SP-49 (cell line): ENCODE measurements around the genes TLR6 and FAM114A1.

DNA sequence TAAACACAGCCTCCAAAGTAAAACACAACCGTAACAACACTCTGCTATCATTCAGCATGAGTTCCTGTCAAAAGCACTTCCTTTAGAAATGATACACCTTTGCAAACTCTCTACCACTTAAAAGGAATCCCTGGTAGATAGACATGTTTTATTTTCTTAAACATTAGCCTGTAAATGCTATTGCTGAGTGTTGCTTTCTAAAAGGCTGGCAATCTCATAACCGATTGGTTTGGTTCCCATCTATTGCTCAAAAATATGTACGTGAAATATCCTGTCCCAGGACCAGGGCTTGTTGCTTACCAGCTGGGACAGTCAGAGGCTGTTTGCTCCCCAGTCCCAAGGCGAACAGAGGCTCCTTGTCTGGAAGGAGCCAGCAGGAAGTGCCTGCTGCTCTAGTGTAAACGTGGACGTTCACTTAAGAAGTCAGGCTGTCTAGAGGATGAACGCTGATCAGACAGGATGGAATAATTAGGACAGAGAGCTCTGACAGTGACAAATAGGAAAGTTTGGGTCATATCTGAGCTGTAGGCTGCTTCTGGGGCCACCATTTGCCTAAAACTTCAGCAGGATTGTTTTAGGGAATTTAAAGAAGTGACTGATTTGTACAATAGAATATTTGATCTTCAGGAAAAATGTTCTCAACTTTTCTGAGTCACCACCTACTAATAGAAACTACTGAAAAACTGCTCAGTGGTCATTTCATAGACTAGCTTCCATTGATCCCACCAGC lies 173.8 kb upstream of the KLF3 start:
- PRO-cap, result no peak

DNA sequence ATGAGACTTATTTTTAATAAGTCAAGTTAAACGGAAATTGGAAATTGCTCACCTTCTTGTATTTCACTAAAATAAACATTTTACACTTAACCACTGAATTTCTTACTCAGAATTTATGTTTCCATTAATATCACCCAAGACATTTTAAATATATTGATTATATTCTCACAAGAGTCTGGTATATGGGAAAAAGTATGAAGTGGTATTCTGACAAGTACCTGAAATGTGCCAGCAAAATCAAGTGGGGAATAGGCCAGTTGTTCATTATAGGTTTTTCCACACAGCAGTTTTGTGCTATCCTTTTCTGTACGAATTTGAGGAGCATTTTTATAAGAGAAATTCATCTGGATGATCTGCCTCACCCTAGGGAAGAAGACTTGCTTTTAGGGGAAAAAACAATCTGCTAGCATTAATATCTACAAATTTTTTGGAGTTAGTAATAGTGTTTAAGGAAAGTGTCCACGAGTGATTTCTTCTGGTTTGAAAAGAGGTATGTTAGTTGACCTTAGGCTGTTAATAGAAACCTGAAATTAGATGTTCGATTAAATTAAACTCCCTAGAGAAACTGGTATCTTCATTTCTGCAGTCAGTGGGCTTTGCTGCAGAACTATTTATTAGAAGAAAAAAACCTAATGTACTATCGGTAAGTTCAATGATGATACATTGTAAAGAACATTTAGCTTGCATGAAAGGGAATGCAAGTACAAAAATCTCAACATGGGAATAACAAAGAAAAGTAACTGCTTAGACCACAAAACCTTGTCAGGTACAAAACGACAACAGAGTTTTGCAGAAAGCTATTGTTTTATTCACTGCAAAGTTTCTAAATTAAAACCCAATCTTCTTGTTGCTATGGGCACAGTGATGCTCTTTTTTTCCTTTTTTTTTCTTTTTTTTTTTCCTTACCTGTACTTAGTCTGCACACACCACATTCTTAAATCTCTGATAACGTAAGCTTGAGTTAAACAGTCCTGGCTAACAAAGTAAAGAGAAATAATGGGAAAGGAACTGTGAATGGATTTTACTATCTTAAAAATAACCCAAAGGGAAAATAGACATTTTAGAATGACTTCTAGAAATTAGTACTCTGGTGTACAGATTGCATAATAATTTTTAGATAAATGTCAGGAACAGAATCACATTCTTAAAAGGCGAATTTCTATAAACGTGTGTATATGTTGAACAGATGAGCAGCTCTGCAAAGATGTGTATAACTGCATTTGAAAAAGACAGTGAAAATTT lies 1.9 kb downstream of the KLF3 start:
- PRO-cap, result no peak

GRCh38 chr4:38676079-38676702 lies 12.2 kb downstream of the KLF3 start:
- PRO-cap, result no peak

- PRO-cap, result no peak
Measured at GRCh38 chr4:38677907-38678578, 14.0 kb downstream of the KLF3 start.

GRCh38 chr4:38743772-38744365 lies 38.9 kb downstream of the TLR10 start:
- PRO-cap, result no peak

DNA sequence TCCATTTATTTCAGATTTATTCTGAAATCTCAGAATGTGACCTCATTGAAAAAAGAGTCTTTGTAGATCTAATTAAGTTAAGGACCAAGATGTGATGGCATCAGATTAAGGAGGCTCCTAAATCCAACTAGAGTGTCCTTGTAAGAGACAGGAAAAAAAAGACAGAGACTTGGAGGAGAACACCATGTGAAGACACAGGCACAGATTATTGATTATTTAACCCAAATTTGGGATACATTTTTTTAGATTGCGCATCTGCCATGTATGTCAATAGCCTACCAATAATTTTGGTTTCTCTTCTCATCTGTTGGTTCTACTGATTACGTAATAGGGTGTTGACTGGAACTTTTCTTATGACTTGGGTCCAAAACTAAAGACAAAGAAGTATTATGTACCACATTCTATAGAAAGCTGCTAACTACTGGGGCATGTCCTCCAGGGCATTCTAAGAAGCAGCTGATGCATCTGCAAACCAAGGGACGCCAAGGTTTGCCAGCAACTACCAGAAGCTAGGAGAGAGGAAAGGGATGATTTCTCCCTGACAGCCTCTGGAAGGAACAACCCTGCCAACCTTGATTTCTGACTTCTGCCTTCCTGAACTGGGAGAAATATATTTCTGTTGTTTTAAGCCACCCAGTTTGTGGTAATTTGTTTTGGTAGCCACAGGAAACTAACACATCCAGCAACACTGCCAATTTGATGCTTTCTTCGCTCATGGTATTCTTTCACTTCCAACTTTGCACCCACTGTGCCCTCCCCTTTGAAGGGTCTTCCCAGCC lies 15.7 kb upstream of the TLR1 start:
- PRO-cap, result no peak

- PRO-cap, result no peak
Measured at GRCh38 chr4:38856497-38857142, at the start of gene TLR6. TSS of gene TLR6 (minus strand) at chr4:38856817.

- PRO-cap, result no peak
Measured at GRCh38 chr4:38867281-38867898, at the start of gene FAM114A1. TSS of gene FAM114A1 (plus strand) at chr4:38867806.

DNA sequence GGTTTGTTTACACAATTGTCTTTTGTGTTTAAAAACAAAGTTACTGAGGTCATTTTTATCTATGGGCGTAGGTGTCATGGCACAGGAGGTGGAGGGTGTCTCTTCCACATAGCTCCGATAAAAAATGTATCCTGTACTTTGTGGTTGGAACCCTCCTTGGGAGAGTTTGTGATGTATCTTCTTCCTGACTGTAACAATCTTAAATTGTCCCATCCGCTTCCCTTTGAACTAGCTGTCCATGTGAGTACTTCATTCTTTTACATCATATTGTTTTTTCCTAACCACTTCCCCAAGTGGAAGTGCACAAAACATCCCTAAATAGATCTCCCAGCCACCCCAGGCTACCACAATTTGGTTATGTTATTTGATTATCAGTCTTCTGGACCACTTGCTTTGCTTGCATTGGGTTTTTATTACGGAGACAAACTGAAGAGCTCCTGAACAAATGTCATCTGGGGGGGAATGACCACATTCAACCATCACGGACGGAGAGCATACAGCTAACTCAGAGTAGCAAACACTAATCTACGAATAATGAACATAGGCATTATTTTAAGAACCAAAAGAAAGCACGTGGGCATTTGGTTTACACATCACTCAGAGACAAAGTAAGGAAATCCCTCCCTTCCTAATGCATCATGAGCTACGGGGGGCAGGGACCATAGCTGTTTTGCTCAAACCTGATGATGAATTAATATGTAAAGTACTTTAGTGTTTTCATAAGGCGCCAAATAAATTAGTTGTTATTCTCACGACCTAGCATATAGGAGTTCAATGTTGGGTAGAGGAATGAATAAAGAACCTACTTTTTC lies 11.4 kb upstream of the TMEM156 start:
- PRO-cap, result no peak

DNA sequence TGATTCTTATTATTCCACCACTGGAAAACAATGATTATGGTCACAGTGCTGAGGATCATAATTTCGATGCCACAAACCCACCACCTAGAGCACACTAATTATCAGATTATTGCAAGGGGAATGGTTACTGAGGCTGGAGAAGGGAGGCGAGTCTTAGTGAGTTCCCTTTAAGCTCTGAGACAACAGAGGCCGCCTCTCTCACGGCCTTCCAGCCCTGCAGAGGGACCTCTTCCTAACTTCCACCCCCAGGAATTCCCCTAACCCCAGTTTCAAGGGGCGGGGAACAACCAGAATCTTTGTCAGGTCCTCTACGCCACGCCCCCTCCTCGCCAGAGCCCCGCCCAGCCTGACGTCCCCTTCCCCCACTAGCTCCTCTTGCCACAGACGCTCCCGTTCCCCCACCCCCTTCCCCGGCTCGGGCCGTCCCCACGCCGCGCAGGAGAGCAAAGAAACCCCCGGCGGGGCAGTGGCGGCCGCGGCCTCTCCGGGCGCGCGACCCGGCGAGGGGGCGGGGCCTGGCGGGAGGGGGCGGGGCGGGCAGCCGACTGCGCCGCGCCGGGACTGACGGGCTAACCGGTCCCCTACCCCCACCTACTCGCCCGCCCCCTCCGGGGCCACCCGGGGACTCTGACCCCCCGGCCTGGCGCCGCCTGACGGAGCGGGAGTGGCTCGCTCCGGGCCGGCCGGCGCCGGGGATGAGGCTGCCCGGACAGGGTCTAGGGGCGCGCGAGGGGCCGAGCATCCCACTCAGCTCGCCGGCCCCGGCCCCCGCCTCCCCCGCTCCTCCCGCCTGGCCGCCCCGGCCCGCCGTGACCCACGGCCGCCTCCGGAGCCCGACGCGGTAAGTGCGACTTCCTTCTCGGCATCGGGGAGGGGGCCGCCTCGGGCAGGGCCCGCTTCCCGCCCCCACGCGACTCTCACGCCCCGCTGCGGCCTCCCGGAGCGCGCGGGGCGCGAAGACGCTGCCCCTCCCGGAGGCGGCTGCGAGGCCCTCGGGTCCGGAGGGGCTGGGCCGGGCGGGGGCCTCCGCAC lies 12.4 kb upstream of the TMEM156 start:
- PRO-cap, result bidirectional peak, plus-strand start at position 544 of the sequence, minus-strand start at position 271 of the sequence

- PRO-cap, result no peak
Measured at GRCh38 chr4:39045540-39045800, 13.3 kb upstream of the TMEM156 start.

DNA sequence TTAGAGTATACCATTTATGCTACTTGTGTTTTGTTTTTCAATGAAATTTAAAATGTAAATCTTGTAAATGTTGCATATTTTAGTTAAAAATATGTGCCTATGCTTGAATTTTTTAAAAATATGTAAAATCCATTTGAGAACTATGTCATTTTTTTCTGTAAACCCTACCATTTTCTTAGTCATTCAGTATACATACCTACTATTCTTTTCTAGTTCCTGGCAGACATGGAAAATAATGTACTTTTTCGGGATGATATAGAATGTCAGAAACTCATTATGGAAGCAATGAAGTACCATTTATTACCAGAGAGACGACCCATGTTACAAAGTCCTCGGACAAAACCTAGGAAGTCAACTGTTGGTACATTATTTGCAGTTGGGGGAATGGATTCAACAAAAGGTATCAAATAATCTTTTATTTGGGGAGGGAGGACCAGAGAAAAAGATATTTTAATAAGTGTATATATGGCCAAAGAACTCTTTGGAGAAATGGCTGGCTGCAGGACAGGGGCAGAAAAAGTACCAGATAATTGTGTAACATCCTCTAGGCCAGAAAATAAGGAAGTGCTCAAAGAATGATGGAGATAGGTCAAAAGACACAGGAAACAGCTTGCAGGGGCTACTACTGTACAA lies 34.6 kb downstream of the KLHL5 start:
- PRO-cap, result no peak

DNA sequence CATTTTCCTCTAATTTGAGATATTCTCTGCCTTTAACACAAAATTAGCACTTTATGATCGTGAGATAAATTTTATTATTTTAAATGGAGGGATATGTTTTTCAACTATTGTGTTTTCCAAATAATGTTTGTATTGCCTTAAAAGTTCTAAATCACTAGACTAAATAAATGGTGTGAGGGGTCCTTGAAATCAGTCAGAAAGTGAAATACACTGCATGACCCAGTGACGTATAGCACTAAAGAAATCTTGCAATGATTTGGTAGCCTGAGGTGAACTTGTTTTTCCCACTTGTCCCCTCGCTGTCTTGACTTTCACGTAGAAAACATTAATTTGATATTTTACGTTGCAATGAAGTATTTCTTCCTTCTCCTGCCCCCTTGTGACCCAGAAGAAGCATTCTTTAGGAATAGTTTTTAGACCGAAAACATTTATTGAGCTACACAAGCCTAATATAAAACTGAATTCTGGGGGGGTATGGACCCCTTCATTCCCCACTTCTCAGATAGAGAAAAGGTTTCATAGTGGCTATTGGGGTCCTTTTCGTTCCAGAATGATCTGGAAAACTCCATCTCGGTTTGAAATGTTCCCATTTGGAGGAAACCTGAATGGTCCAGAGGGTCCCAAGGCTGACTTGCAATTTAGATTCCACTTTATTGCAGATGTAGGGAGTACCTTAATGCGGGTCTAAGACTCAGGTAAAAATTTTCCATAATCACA lies 3.7 kb downstream of the KLB start:
- PRO-cap, result no peak

DNA sequence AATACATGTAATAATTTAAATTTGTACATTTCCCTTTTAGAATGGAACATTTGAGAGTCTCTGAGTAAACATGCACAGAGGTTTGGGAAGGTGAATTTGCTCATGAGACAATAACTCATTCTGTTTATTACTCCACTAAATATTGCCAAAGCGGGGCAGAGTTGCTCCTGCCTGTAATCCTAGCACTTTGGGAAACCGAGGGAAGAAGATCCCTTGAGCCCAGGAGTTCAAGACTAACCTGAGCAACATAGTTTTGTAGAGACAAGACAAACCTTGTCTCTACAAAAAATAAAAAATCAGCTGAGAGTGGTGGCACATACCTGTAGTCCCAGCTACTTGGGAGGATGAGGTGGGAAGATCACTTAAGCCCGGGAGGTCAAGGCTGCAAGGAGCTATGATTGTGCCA lies 6.6 kb downstream of the KLB start:
- PRO-cap, result no peak

DNA sequence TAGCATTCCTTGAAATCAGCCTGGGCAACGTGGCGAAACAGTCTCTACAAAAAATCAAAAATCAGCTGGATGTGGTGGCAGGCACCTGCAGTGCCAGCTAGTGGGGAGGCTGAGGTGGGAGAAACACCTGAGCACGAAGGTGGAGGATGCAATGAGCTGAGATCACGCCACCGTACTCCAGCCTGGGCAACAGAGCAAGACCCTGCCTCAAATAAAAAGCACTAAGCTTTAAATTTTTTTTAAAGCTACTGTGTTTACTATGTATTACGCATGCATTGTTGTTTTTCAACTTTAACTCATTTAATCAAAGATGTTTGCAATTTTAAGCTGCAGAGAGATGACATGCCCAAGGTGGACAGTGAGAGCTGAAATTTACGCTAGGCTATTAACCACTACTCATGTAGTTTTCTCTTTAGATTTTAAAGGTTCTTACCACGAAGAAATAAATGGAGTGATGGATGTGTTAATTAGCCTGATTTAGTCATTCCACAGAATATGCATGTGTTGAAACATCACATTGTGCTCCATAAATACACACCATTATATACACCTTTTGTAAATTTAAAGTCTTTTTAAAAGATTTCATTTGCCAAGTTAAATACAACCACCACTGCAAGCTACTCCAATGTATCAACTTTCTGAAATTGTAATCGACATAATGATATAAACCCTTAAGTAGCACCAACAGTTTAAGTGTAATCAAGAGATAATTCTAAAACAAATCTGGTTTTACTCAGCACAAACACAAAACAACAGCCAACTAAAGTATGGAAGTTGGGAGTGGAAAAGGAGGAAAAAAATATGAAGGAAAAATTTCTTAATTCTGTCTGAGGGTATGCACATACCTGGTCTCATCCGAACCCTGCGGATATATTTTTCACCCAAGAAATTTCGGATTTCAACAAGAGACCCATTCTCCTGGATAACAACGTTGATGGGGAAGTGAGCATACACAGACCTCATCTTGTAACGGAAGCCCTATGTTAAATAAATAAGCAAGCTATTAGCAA lies 2.9 kb downstream of the RPL9 start:
- PRO-cap, result no peak

- PRO-cap, result no peak
Measured at GRCh38 chr4:39472237-39472822, 13.5 kb downstream of the LIAS start.

- PRO-cap, result no peak
Measured at GRCh38 chr4:39526310-39526595, 986 bp downstream of the UGDH start.

DNA sequence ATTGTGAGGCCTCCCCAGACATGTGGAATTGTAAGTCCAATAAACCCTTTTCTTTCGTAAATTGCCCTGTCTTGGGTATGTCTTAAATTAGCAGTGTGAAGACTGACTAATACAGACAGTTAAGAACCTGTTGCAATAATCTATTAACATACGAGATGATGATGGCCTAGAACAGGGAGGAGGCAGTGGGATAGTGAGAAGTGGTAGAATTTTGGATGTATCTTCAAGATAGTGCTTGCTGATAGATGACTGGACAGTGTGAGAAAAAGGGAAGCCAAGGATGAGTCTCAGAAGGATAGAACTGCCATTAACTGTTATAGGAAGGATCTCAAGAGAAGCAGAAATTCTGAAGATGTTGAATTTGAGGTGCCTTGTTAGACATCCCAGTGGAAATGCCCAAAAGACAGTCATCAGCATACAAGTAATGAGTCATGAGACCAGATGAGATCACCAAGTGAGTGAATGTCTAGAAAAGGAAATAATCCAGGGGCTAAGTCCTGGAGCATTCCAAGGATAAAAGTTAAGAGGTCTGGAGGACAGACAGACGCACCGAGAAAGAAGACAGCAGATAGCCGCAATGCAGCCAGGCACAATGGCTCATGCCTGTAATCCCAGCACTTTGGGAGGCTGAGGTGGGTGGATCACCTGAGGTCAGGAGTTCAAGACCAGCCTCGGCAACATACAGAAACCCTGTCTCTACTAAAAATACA lies 38.9 kb upstream of the UGDH start:
- PRO-cap, result no peak

GRCh38 chr4:39568916-39569409 lies 41.7 kb upstream of the UGDH start:
- PRO-cap, result no peak

- PRO-cap, result no peak
Measured at GRCh38 chr4:40173552-40174090, 23.2 kb upstream of the RHOH start.